ENCODE results near the genes AZU1 and GRIN3B.

GRCh38 chr19:827531-828079 lies at the start of gene AZU1:
Gene AZU1 (plus strand): TSS chr19:827837.
- PRO-cap, 4 experiments, result no peak in any of the 4 experiments
- RAMPAGE, long total RNA, 2 experiments, result no peak in any of the 2 experiments

DNA sequence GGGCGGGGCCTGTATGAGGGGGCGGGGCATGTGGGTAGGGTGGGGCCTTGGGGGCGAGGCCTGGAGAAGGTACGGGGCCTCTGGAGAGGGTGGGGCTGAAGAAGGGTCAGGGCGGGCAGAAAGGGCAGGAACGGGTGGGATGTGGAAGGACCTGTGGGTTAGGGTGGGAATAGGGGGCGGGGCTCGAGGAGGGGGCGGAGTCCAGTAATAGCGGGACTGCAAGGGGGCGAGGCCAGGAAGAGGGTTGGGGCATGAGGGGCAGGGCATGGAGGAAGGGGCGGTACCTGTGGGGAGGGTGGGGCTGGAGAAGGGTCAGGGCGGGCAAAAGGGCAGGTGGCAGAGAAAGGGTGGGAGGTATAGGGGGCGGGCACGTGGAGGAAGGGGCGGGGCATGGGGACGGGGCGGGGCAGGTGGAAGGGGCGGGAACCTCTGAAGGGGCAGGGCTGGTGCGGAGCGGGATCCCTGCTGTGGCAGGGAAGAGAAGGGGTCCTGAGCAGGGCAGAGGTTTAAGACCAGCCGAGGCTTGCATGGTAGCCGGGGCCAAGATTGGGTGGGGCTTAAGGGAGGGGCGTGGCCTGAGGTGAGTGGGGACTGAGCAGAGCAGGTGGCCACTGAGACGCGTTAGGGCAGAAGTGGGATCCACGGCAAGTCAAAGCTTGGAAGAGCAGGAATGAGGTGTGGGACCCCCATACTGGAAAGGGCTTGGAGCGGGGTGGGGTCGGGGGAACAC lies 2.8 kb downstream of the CFD start:
- PRO-cap, 4 experiments, result peak in 1 of 4 experiments; most common minus-strand start position 654 of the sequence (in 1)
- RAMPAGE, long total RNA, 2 experiments, result no peak in any of the 2 experiments

DNA sequence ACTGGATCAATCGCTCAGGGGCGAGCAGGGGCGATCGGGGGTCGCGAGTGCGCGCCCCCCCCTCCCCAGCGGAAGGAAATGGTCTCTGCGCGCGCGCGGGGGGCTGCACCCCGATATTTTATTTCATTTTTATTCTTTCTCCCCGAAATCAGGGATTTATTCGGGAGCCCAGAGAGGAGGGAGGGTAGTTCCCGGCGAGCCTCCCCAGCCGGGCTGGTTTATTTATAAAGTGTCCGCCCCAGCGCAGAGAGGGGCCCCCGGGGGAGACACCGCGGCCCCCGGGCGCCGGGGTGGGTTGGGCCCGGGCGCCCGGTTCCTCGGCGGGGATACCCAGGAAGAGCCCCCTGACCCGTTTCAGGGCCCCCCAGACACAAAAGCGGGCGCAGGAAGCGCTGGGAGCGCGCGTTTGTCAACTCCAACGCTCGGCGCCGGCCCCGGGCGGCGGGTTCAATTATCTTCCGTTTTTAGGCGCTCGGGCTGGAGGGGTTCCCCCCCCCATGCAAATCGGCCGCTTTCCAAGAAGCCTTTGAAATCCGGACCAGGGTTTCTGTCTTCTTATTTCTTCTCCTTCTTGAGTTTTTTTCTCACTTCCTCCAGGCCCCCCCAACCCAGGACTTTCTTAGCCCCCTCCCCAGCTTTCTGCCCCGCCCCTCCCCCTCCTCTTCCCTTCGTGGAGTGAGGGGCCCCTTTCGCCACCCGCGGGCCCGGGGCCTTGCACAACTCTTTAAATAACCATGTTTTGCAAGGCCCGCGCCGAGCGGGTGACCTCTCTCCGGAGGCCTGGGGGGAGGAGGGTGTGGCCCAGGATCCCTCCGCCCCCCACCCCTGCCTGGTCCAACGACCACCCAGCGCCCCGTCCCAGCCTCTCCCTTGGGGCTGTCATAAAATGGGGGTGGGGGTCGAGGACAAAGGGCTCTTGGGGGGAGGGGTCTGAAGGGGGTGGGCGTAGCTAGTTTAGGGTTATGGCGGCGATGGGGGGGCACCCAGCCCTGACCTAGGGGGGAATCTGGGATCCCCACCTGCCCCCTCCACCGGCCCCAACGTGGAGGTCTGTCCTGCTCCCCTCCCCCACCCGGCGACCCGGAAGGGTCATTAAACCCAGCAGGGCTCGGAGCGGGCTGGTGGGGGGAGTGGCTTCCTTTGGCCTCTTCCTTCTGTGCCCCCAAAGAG lies 946 bp downstream of the ARID3A start:
- PRO-cap, 4 experiments, result peak in 4 of 4 experiments; most common minus-strand start position 427 of the sequence (in 4)
- RAMPAGE, long total RNA, 2 experiments, result no peak in any of the 2 experiments

- PRO-cap, 4 experiments, result no peak in any of the 4 experiments
- RAMPAGE, long total RNA, 2 experiments, result no peak in any of the 2 experiments
Measured at GRCh38 chr19:952311-953063, 26.7 kb downstream of the ARID3A start.

DNA sequence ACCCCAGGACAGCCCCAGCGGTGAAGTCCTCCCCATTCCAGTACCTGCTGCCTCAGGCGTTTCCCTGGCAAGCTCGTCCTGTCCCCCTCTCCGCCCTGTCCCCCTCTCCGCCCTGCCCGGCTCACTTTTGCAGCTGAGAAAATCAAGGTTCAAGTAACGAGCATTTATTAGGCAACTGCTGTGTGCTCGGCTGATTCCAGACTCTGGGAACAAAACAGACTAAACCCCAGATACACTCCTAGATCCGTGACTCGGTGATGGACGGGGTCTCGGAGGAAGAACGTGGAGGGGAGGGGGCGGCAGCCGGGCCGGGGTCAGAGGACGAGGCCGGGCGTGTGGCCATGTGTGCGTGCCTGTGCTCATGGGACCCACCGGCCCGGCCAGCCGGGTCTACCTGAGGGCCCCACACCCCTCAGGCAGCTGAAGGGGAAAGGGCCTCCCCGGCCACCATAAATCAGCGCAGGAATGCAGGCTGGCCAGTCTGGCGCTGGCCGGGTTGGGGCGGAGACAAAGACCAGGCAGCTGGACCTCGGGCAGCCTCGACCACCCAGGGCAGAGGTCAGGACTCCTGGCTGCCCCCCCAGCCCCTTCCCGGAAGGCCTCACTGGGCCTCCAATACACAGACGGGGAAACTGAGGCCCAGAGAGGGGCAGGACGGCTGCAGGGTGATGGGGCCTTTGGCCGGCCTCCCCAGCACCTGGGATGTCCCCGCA lies 27.8 kb upstream of the WDR18 start:
- PRO-cap, 4 experiments, result no peak in any of the 4 experiments
- RAMPAGE, long total RNA, 2 experiments, result no peak in any of the 2 experiments

DNA sequence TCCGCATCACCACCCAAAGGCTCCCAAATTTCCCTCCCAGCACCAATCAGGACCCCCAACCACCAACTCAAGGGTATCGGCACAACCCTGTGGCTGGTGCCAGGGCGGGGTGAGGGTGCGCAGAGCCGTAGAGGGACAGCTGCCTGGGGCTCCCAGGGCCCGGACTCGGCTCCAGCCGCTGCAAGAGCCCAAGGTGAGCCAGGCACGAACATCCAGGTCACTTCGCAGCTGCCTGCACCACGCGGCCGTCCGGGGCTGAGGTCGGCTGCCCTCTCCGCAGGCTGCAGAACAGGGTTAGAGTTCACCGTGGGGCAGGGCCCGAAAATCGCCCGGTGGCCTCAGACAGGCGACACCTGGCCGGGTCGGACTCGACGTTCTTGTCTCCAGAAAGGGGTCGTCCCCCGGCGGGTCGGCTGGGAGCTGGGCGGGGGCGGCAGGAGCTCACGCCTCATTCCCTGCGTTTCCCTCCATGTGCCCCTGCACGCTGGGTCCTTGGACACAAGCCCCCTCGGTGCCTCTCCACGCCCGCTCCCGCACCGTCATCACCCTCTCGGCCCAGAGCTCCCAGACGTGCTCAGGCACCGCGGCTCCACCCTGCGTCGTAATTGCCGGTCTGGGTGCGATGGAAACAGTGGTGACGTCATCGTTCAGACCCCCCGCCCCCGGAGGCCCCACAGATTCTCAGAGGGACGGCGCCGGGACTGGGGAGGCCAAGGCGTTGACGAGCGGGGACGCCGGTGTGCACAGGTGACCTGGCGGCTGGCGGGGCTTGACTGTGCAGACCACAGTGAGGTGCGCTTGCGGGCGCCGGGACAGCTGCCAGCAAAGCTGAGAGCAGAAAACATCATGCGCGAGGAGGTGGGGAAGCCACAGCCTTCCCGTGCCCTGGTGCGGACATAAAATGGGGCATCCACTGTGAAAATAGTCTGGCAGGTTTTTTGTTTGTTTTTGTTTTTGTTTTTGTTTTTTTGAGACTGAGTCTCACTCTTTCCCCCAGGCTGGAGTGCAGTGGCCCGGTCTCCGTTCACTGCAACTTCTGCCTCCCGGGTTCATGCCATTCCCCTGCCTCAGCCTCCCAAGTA lies 4.0 kb upstream of the GRIN3B start:
- PRO-cap, 4 experiments, result peak in 1 of 4 experiments; most common plus-strand start position 389 of the sequence (in 1); most common minus-strand start position 234 of the sequence (in 1)
- RAMPAGE, long total RNA, 2 experiments, result no peak in any of the 2 experiments

GRCh38 chr19:1000207-1000420 lies at the start of gene GRIN3B:
Gene GRIN3B (plus strand): TSS chr19:1000419.
- PRO-cap, 4 experiments, result no peak in any of the 4 experiments
- RAMPAGE, long total RNA, 2 experiments, result no peak in any of the 2 experiments

- PRO-cap, 4 experiments, result peak in 1 of 4 experiments; most common plus-strand start chr19:1016952 (in 1)
- RAMPAGE, long total RNA, 2 experiments, result no peak in any of the 2 experiments
Measured at GRCh38 chr19:1016389-1017038, 4.4 kb downstream of the TMEM259 start.

DNA sequence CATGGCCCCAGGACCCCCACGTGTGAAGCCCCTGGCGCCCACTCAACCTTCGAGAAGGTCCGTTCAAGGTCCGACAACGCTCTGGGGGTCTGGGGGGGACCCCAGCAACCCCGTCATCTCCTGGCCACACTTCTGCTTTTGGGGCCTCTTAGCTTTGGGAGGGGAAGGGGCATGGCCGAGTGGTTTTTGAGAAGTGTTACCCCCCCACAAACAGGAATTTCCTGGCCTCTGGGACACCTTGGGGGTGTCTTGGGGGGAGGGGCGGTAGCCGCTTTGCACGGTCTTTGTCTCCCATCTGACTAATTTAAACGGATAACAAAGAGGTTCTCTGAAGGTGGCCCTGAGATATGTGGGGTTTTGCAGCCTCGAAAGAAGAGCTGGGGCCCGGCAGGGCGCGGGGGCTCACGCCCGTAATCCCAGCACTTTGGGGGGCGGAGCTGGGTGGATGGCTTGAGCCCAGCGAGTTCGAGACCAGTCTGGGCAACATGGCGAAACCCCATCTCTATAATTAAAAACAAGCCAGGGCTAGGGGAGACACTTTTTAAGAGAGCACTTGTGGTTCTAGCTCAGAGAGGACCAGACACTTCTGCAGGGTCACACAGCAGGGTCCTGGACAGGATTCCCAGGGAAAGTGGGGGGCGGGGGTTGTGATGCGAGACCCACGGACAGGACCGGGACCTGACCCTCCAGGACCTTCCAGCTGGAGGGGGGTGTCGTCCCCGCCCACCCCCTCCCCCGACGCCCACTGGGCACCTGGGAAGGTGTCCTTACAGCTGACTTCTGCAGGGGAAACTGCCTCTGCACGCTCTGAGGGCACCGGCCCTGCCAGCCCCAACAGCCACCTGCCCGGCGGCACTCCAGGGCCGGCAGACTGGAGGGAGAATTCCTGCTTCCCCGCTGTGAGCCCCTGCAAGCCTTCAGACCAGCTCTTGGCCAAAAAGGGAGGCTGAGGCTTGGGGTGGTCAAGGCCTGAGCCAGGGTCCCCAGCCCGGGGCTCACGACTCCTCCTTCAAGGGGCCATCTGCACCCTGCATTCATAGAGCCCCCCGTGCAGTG lies 927 bp downstream of the CNN2 start:
- PRO-cap, 4 experiments, result peak in 2 of 4 experiments; most common minus-strand start position 122 of the sequence (in 1)
- RAMPAGE, long total RNA, 2 experiments, result no peak in any of the 2 experiments

DNA sequence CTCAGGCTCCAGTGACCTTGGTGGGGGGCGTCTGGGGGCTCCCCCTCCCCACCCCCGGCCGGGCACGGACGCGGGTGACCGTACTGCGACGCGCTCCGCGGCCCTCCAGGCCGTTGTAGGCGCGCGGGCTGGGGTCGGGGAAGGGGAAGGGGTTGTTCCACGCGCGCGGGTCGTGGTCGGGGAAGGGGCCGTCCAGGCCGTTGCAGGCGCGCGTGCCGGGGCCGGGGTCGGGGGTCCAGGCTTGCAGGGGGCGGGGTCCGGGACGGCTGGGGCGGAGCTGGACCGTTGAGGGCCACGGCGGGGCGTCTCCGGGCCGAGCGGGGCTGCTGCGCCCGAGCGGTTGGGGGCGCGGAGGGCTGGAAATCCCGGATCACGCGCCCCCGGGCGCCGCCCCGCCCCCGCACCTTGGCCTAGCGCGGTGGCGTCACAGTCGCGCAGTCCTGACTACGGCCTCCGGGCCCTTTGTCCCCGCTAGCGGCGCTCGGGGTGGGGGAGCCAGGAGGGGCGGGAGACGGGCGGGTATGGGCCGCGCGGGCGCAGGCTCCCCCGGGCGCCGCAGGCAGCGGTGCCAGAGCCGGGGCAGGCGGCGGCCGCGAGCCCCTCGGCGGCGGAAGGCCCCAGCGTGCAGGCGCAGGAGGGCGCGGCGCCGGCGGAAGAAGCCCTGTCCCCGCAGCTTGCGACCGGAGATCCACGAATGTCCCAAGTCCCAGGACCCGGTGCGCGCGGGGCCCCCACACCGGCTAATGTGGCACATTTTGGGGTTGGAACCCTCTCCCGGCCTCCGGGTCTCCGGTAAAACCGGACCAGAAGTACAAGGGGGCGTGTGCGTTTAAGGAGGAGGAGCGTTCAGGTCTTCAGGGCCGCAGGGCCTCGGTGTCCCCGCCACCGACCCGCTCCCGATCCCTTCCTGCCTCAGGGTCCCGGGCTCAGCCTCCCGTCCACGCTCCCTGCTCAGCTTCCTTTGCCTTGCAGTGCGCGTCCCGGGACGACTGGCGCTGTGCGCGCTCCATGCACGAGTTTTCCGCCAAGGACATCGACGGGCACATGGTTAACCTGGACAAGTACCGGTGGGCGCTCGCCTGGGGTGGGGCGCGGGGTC lies 769 bp downstream of the GPX4 start:
- PRO-cap, 4 experiments, result peak in 4 of 4 experiments; most common plus-strand start position 437 of the sequence (in 3); most common minus-strand start position 342 of the sequence (in 4)
- RAMPAGE, long total RNA, 2 experiments, result no peak in any of the 2 experiments

DNA sequence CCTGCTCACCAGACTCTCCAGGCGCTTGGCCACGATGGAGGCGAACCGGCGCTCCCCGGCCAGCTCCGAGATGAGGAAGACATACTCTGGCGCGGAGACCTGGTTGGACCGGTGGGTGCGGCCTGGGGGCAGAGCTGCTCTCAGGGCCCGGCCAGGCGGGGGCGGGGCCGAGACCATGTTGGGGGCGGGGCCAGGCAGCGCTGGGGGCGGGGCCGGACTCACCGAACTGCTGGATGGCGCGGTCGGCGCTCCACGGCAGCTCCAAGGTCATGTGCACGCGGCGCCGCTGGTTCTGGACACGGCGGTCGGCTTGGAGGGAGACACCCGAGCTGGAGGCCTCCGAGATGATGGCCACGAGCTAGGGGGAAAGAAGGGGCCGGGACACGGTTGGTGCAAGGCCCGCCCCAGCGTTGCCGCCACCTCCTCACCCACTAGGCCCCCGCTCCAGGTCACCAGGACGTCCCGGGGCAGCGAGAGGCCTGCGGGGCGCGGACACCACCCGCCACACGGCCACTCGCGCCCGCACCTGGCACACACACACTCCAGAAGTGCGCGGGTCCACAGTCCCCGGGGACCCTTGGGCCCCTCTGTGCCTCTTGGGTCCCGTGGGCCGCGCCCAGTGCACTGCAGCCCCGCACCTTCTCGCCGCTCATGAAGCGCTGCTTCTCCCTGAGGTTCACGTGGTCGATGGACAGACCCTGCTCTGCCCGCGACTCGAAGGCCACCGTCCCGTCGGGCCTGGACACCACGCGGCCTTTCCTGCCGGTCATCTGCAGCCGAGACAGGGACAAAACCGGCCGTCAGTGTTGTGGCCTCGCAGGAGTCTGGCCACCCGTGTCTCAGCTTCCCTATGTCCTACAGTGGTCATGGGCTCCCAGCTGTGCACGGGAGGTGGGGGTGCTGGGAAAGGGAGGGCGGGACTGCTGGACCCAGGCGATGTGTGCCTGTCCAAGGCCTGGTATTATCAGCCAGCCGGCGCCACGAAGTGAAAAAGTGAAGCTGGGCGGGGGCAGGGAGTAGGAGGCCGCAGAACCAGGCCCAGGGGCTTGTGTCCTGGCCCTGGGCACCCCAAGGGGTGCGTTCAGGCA lies 8.7 kb downstream of the GPX4 start:
- PRO-cap, 4 experiments, result no peak in any of the 4 experiments
- RAMPAGE, long total RNA, 2 experiments, result no peak in any of the 2 experiments

GRCh38 chr19:1135490-1136664 lies 32.1 kb downstream of the GPX4 start:
- PRO-cap, 4 experiments, result no peak in any of the 4 experiments
- RAMPAGE, long total RNA, 2 experiments, result no peak in any of the 2 experiments

DNA sequence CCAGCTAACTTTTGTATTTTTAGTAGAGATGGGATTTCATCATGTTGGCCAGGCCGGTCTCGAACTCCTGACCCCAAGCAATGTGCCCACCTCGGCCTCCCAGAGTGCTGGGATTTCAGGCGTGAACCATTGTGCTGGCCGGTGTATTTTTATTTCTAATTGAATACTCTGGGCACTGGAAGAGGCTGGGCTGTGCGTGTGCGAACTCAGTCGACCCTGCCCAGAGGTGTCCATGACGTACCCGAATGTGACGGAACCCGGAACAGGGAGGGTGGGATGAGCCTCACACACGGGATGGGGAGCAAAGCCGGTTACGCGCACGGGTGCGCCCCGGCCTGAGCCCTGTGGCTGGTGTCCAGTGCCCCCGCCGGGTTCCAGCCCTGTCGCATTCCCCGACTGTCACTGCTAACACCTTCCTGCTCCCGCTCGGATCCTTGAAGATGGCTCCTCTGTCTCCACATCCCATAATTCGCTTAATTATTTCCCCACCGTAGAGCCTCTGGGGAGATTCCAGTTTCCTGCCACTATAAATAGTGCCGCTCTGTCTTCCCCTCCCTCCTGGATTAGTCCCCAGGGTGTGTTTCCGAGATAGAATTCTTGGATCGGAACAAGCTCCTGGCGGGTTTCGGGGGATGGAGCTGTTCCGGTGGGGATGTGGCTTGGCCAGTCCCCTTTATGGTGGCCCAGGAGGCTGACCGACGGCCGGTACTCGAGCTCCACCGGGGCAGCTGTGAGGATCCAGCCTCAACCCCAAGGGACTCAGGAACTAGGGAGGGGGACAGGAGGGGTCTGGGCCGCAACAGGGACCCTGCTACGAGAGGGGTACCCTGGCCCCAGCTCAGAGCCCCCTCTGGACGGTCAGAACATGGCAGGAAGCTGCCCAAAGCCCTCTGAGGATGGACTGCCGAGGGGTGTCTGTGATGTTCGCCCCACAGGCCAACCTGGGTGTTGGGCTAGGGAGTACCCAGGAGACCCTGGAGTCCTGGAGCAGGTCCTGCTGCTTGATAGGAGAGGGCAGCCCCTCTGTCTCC lies 21.9 kb downstream of the SBNO2 start:
- PRO-cap, 4 experiments, result peak in 2 of 4 experiments; most common plus-strand start position 293 of the sequence (in 1); most common minus-strand start position 174 of the sequence (in 1)
- RAMPAGE, long total RNA, 2 experiments, result no peak in any of the 2 experiments

DNA sequence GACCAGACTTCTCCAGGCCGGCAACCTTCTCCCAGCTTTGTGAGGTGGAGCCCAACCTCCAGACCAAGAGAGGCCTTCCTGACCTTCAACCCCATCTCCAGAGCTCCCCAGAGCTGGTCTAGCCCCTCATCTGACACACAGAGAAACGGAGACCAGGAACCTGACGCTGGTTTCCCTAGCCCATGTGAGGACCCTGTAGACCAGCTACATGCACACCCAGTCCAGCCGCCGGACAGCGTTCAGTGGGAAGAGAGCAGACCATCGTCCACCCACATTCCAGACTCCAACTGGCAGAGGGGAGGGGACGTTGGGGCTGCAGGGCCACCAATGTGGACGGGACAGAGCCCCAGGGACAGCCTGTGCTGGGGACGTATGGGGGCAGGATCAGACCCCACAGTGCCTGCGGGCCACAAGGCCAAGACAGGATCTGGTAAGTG lies 11.4 kb downstream of the SBNO2 start:
- PRO-cap, 4 experiments, result no peak in any of the 4 experiments
- RAMPAGE, long total RNA, 2 experiments, result no peak in any of the 2 experiments

- PRO-cap, 4 experiments, result no peak in any of the 4 experiments
- RAMPAGE, long total RNA, 2 experiments, result no peak in any of the 2 experiments
Measured at GRCh38 chr19:1223582-1224089, 14.2 kb downstream of the CBARP start.

GRCh38 chr19:1248653-1249302 lies 395 bp downstream of the MIDN start:
- PRO-cap, 4 experiments, result peak in 3 of 4 experiments; most common plus-strand start chr19:1249112 (in 2); most common minus-strand start chr19:1248920 (in 1)
- RAMPAGE, long total RNA, 2 experiments, result no peak in any of the 2 experiments

GRCh38 chr19:1249726-1250333 lies 1.4 kb downstream of the MIDN start:
- PRO-cap, 4 experiments, result peak in 4 of 4 experiments; most common plus-strand start chr19:1249888 (in 4)
- RAMPAGE, long total RNA, 2 experiments, result no peak in any of the 2 experiments

- PRO-cap, 4 experiments, result peak in 4 of 4 experiments; most common plus-strand start chr19:1250828 (in 1); most common minus-strand start chr19:1250865 (in 2)
- RAMPAGE, long total RNA, 2 experiments, result no peak in any of the 2 experiments
Measured at GRCh38 chr19:1250334-1251353, 2.3 kb downstream of the MIDN start.

DNA sequence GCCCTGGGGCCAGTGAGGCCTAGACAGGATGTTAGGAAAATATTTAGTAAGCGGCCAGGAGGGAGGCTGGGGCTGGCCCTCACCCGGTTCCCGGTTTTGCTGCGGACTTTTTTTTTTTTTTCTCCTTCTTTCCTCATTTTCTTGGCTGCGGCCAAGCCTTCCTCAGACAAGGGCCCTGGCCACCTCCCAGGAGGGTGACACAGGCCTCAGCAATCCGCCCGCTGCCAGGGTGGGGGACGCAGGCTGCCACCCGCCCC lies 4.0 kb downstream of the MIDN start:
- PRO-cap, 4 experiments, result peak in 4 of 4 experiments; most common plus-strand start position 46 of the sequence (in 2)
- RAMPAGE, long total RNA, 2 experiments, result no peak in any of the 2 experiments

DNA sequence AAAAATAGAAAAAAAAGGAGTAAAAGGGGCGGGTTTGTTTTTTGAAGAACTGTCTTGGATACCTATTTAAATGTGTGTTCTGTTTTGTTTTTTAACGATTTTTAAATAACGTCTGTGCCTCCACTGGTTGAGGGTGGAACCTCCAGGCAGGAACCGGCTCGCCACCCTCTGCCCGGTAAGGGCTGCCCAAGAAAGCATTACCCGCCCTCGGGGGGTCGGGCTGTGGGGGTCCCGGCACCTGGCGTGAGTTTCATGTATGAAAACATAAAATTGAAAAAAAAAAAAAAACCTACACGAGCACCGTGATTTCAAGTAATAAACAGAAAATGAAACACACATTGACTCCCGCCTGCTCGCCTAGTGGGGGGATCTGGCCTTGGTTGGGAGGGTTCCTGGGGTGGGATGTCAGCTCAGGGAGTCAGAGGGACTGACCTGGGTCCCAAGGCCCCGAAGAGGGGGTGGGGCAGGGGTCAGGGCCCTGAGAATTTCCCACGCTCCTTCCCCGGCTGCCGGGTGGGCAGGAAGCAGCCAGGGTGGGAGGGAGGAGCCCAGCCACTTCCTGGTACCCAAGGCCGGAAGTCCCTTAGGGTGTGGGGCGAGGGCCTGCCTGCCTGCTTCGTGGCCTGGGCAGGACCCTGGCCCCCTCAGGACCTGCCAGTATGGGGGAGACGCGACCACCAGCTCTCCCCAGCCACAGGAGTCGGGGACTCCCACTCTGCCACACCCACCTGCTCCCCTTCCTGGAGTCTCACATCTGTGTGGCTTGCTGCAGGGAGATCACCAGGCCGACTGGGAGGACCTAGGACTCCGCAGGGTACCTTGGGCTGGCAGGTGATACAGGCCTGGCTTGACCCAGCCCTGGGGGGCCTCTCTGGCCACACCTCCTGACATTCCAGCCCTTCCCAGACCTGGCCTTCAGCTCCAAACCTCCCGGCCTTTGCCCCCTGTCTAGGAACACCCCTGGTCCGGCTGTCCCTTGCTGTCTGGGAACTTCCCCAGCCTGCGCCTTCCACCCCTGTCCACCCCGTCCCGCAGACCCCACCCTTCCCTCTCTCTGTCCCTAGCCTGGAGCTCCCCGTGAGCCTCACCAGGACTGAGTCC lies 10.0 kb upstream of the CIRBP start:
- PRO-cap, 4 experiments, result peak in 4 of 4 experiments; most common plus-strand start position 586 of the sequence (in 4); most common minus-strand start position 791 of the sequence (in 3)
- RAMPAGE, long total RNA, 2 experiments, result start-site peak on the plus strand in 1 of 2 experiments, centred at position 98 of the sequence, 14 reads per replicate